Measurements from ENCODE around the gene GTPBP8.

DNA sequence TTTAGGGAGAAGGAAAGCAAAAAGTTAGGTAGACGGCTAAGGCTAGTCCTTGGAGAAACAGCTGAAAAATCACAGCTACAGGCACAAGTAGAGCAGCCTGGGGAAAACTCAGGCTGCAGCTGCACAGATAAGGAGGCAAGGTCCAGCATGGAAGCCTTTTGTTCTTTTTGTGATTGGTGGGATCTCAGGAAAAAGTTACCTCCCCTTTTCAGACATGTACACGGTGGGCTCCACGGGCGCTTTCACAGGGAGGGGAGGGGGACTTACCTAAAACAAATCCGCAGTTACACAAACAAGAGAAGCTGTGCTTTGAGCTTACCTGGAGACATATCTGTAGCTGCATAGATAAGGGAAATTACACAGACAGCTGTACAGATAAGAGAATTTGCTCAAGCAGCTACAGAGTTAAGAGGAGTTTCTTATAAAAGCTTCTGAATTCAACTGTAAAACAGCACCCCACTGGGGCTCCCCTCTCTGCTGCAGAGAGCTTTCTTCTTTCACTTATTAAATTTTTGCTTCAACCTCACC lies 11.1 kb upstream of the CD200 start:
- RRBS: no CpG with 5 or more reads among the region's 5 CpGs

DNA sequence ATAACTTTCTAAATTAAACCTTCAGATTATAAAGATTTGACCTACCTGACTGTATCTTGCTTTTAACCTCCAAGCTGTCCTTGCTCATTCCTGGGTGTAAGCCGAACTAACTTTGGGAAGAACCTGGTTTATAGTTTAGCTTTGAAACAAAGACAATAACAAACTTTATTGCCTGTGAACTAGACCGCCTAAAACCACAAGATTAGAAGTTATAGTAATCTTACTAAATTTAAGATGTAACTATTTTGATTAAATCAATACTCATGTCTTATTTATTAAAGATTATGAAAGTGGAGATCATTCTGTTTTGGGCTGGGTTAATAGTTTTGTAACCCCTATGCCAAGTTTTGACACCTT lies 71.3 kb downstream of the CD200 start:
- RRBS: no CpG with 5 or more reads among the region's 2 CpGs

- RRBS: no CpG with 5 or more reads among the region's 6 CpGs
Observed at GRCh38 chr3:112560730-112561056, 1.1 kb downstream of the ATG3 start.

DNA sequence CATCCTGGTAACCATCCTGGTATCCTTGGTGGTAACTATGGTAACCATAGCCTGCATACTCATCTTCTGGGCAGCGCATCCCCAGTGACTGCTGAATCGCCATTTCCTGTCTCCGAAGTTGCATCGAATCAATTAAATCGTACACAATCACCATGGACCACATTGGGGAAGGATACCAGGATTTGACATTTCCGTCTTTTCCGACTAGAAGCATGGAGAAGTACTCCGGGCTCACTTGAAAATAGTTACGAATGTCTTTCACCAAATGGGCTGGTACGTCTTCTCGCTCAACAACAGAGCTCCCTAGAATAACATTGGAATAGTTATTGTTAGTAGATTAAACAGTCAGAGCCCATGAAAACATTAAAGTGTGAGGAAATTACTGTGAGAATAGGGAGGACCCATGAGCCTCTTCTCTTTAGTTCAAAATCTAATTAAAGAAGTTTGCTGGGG lies 35.5 kb downstream of the CCDC80 start:
- RRBS: no CpG with 5 or more reads among the region's 11 CpGs

GRCh38 chr3:112638048-112638994 lies 2.6 kb downstream of the CCDC80 start:
- RRBS: no CpG with 5 or more reads among the region's 19 CpGs

- RRBS: no CpG with 5 or more reads among the region's 4 CpGs
Observed at GRCh38 chr3:112641406-112641895, 508 bp upstream of the CCDC80 start.

DNA sequence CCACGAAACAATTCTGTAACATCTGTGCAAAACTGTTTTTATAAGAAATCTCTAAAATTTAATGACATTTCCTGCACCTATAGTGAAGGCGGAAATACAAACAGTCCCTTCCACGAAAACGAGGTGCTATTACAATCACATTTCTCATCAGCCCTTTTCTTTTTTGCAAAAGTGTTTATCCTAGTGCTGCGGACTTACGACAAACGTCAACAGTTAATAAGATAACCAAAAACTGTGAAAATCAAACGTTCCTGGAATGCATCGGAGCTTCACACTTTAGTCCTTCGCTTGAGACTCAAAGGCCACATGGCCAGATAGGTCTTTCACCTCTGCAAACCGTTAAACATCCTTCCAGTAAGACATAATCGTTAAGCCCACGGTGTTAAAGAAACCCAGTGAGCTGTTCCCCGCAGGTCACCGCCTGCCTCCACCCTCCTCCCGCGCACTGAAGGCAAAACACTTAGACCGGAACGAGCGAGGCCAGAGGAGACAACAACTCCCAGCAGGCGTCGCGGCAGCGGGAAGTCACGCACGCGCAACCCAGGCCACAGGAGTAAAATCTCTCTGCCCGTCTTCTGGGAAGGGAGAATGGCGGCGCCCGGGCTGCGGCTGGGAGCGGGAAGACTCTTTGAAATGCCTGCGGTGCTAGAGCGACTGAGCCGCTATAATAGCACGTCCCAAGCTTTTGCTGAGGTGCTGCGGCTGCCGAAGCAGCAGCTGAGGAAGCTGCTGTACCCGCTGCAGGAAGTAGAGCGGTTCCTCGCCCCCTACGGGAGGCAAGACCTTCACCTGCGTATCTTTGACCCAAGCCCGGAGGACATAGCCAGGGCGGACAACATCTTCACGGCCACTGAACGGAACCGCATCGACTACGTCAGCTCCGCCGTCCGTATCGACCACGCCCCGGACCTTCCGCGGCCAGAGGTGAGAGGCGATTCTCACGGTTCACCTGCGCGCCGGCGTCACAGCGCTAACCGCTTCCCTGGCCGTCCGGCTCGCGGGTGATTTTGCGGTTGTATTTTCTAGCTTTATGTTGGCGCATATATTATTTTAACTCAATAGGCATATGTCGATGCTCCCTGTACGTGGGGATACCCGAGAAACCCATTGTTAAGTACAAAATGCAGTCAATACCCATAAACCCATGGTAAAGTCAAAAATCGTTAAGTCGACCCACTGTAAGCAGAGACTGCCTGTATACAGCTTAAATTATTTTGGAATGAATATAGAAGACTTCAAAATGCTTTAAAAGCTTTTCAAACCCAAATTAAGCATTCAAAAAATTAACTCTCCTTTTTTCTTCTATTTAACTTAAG lies at the start of gene GTPBP8:
Gene GTPBP8, plus strand, starts transcription at position 573 of the 1,316 bp plus-strand sequence.
- RRBS: 2% methylated on average over 20 of the region's 78 CpGs

DNA sequence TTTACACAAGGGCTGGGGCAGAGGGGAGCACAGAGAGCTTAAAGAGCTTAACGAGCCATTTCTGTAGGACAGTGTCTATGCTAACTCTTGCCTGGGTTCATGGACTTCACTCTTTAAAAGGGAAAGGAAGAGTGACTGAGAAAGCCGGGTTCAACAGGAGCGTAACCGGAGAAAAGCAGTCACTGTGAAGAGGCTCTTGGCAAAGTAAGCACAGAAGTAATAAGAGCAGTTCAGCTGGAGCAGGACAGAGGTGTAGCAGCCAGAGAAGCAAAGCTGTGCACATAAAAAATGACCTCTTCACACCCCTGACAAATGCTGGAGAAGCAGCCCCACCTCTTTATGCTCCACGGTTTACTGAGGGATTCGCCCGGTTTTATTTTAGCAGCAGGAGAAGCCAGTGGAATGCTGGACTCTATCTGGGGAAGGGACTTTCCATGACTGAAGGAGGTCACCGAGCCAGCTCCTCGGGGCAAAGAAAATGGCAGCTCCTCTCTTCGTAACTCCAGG lies 66.4 kb downstream of the USF3 start:
- RRBS: no CpG with 5 or more reads among the region's 10 CpGs

DNA sequence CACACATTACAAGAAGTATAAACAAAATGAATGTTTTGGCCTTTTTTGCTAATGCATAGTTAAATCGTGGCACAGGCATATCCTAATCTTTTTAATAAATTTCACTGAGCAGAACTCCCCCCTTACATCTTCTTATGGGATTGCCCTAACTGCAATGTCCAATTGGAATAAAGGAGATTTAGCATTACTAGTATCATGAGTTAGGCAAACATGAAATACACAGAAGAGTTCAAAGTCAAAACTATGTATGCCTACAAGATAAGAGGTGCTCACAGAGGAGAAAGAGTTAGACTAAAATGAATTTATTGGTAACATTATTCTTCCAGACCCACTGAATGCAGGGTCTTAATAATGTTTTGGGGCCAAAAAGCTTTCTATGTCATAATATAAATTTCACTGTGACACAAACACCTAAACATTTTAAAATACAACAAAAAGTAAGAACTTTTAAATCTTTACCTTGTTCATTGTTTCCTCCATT lies 32.5 kb downstream of the USF3 start:
- RRBS: no CpG with 5 or more reads among the region's 1 CpG

- RRBS: 0% methylated on average over 2 of the region's 22 CpGs
Observed at GRCh38 chr3:113747208-113748129, 634 bp downstream of the ATP6V1A start.

DNA sequence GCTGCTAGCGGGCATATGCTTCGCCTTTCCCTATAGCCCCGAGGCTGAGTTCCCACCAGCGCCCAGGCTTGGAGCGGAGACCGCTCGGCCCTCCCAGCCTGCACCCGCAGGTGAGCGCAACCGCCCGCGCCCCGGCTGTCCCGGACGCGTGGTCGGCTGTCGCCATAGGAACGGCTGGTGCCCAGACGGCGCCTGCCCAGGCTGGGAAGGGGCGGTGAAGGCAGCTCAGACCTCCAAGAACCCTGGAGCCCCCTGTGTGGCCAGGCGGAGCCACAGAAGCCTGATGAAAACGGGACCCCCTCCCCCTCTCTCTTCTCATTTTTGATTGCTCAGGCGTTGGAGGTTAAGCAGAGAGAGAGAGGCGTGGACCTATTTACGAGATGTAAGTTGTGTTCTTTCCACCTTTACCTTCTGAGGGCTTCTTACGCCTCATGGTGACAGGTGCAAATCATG lies 566 bp downstream of the ZDHHC23 start:
- RRBS: no CpG with 5 or more reads among the region's 28 CpGs

DNA sequence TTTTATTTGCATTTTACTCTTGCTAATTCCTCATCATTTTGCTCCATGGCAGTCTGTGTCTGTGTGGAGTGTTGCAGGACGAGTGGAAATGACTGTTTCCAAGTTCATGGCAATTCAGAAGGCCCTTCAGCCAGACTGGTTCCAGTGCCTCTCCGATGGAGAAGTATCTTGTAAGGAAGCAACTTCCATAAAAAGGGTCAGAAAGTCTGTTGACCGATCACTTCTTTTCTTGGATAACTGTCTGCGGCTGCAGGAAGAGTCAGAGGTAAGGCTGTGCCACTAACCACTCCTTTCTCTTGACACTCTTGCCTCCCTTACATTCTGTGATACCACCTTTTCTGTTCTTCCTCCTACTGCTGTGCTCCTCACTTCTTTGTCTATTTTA lies 14.0 kb downstream of the QTRT2 start:
- RRBS: no CpG with 5 or more reads among the region's 4 CpGs

- RRBS: no CpG with 5 or more reads among the region's 2 CpGs
Observed at GRCh38 chr3:114295936-114296227, 2.1 kb downstream of the TIGIT start.

- RRBS: 86% methylated on average over 3 of the region's 10 CpGs
Observed at GRCh38 chr3:114380007-114380933, 86.4 kb downstream of the TIGIT start.

GRCh38 chr3:114410948-114412234 lies 117.6 kb downstream of the TIGIT start:
- RRBS: no CpG with 5 or more reads among the region's 9 CpGs

GRCh38 chr3:114836826-114837440 lies 310.2 kb downstream of the ZBTB20 start:
- RRBS: no CpG with 5 or more reads among the region's 2 CpGs

- RRBS: no CpG with 5 or more reads among the region's 9 CpGs
Observed at GRCh38 chr3:115318381-115318763, 171.3 kb upstream of the ZBTB20 start.

DNA sequence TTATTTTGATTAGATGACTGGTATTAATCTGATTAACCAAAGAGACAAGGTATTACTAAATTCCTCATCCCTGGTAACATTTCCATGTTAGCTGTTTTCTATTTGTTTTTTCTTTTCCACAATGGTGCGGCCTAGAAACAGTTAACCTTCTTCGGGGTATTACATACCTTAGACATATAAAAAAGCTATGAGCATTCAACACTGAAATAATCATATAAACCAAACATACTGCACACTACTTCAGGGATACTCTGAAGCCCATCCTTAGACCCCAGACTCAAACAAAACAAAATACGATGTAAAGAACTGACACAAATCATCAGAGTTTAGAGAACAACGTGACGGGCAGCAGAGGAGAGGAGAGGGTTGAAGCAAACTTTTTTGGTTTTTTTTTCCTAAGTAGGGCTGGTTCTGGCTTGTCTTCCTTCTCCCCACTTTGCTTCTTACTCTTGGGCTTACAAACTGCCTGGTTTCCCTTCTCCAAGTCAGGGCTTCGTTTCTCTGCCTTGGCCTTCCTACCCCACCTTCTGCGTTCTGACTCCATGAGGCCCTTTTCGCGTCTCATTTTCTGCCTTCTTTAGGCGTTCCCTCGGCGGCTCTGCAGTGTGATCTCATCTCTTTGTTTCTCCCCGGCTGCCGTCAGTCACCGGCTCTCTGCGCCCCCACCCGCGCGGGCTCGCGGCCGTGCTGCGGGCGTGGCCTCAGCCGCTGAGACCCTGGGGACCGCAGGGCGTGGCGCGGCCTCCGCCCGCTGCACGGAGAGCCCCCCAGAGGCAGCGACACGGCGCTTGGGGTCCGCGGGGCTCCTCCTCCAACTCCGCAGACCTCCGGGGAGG lies 34.8 kb downstream of the GAP43 start:
- RRBS: no CpG with 5 or more reads among the region's 39 CpGs

GRCh38 chr3:115706658-115706941 lies 83.3 kb downstream of the GAP43 start:
- RRBS: no CpG with 5 or more reads among the region's 2 CpGs

DNA sequence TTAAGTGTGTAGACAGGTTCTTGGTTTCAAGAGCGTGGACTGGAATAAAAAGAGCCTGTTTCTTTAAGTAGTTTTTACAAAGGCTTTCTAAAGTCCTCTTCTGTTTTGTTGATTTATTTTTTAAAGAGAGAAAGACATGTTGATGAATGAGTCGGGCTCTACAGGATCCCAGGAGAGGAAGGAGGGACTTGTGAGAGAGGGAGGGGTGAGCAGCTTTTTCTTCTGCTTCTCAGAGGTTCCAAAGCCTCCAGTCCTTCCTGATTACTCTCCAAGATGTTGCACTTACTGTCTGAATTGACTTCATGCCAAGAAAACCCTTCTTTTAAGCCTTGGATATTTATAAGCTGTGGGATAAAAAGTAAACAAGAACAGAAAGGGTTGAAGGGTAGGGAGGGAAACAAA lies 457.4 kb downstream of the IGSF11 start:
- RRBS: no CpG with 5 or more reads among the region's 2 CpGs